Endometrial microvascular endothelial cells (primary cell): ENCODE results near the genes OR5AS1, OR8K1, OR8U3 and OR5M11.

DNA sequence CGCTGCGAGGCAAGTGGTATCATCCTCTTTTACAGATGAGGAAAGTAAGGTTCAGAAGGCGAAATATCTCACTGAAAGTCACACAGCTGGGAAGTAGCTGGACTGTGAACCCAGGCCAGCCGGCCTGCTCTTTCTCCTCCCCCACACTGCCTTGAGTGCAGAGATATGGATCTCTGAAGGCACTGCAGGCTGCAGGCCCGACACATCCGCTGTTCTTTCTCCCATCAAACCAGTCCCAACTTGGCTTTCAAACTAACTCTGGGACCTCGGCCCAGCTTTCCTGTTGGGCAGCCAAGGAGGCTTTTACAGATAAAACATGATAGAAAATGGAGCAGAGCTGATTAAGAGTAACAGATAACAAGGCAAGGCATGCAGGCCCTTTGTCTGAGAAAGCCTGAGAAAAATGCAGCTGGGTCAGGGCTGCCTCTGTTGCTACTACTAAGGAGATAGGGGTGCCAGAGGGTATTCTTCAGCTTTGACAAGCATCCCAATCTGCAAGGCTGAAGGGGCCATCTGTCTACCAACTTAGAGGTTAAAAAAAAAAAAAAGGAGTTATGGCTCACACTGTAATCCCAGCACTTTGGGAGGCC, 63.9 kb upstream of the PTPRJ start:
- RAMPAGE, long total RNA, result no peak

- RAMPAGE, long total RNA, result no peak
These were observed 56.7 kb upstream of the PTPRJ start for GRCh38 chr11:47923515-47924111.

DNA sequence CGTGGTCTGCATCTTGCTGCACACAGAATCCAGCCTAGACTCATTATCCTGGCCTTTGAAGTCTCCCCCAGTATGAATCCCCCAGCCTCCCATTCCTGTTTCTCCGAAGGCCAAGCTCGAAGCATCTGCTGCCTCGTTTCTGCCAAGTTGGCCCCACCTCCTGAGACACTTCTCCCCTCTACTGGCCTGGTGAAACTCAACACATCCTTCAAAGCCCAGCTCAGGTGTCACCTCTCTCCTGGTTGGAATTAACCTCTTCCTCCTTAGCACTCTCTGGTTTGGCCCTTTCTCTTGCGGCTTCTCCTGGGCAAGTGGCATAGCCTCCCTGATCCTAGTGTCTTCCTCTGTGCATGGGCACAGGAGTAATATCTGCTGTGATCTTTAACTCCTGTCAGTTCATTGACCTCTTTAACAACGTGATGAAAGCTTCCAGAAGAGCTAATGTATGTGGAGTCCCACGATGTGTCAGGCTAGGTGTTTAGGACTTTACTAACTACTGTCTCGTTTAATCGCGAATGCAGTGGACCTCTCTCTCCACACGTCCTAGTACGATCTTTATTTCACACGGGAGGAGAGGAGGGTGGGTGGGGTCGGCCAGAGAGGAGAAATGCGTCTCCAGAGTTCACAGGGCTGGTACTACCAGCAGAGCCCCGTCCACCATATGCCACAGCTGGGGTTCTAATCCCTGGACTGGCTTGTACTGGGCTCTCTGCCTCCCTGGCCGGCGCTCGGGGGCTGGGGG, 857 bp upstream of the PTPRJ start:
- RAMPAGE, long total RNA, result no peak

- RAMPAGE, long total RNA, result no peak
These were observed 1.3 kb downstream of the PTPRJ start for GRCh38 chr11:47981573-47982214.

- RAMPAGE, long total RNA, result no peak
These were observed 36.7 kb downstream of the PTPRJ start for GRCh38 chr11:48017082-48017534.

DNA sequence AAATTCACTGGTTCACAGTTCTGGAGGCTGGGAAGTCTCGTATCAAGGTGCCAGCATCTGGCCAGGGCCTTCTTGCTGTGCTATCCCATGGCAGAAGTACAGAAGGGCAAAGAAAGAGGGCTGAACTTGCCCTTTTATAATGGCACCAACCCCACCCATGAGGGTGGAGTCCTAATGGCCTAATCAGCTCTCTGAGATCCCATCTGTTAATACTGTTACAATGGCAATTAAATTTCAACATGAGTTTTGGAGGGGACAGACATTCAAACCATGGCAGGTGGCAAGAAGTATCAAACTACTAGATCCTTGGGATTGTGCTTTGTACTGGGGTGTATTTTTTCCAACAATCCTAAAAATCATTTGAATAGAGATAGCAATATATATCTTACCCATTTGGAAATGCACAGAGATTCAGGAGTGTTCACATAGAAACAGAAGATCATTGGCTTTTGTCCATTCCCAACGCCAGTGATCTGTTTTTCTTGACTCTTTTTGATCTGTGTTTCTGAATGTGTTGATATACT, 91.9 kb downstream of the PTPRJ start:
- RAMPAGE, long total RNA, result no peak

GRCh38 chr11:48077807-48078614, 97.7 kb downstream of the PTPRJ start:
- RAMPAGE, long total RNA, result no peak

- RAMPAGE, long total RNA, result no peak
These were observed 113.8 kb upstream of the OR4B1 start for GRCh38 chr11:48102729-48103352.

DNA sequence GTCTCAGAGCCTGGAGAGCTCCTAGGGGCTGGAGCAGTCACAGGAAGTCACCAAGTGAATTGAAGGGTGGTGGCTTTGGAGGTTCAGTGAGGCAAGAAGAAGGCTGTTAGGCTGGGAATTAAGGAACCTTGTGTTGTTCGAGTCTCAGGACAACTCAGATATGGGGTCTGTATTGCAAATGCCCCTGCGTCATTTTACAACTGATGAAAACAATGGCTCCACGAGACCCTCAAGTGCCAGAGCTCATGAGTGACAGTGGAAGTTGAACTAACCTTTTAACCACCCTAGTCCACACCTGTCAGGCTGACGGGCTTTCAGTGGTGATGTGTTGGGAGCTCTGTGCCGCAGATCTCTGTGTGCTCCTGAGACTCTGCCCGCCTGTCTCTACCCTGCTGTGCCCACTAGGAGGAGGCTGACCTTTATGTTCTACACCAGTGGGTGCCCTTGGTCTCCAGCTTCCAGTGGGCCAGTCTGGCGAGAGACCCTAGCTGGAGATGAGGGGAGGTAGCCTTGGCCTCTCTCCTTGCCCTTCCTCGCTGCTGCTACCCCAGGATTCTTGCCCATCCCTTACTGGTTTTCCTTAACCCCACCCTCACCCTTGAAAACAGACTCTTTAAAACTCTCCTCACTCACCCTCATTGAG, 111.1 kb upstream of the OR4B1 start:
- RAMPAGE, long total RNA, result no peak

DNA sequence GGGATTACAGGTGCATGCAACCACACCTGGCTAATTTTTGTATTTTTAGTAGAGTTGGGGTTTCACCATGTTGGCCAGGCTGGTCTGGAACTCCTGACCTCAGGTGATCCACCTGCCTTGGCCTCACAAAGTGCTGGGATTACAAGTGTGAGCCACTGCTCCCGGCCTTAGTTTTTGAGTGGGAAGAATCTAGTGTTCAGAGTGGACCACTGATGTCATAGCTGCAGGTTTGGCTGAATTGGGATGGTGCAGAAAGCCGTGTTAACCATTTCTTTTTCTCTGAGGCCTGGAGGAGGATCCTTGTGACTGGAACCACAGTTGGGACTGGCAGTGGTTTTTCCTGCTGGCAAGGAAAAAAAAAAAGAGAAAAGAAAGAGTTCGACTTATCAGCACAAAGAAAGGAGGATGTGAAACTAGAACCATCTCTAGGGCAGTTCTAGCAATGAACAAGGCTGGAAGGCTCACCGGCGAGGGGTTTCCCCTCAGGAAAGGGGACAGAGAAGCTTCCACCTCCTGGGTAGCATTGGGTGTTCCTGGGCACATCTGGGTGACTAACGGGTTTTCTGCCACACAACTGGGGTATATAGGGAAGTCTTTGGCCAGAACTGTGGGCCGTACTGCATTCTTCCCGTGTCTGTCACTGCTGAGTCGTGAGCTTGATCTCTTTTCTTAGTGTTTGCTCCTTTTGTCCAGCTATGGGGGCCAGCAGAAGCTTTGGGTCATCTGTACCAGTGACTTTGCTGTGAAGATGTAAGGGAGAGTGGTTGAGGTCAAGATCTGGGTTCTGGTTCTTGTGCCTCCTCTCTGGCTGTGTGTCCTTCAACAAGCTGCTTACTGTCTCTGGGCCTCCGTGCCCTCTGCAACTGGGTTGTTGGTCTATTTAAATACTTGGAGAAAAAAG, 109.5 kb upstream of the OR4B1 start:
- RAMPAGE, long total RNA, result no peak

DNA sequence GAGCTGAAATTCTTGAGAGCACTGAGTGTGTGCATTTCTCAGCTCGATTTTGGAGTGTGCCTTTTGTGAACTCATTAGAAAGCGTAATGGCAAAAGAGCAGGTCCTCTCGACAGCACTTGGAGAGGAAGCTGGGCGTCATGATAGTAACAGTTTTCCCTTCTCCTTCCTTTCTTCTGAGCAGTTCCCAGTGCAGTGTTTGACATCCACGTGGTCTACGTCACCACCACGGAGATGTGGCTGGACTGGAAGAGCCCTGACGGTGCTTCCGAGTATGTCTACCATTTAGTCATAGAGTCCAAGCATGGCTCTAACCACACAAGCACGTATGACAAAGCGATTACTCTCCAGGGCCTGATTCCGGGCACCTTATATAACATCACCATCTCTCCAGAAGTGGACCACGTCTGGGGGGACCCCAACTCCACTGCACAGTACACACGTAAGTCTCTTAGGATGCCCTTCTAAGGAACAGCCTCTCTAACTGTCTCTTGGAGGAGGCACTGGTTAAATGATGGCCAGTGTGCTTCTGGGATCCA, 80.7 kb upstream of the OR4B1 start:
- RAMPAGE, long total RNA, result no peak

- RAMPAGE, long total RNA, result no peak
These were observed 8.0 kb downstream of the OR4S1 start for GRCh38 chr11:48313997-48314527.

DNA sequence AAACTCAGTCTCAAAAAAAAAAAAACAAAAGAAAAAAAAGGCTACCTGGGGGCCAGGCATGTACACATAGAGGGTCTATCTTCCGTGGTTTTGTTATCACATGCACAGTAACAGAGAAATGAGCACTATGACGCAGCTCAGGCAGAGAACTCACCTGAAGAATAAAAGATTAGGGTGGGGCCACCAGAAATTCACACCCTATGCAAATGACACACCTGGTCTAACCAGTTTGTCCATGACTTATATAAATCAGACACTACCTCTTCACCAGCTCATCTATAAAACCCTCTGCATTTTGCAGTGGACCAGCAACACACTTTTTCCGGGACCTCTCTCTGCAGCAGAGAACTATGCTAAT, 30.5 kb downstream of the FOLH1 start:
- RAMPAGE, long total RNA, result no peak

DNA sequence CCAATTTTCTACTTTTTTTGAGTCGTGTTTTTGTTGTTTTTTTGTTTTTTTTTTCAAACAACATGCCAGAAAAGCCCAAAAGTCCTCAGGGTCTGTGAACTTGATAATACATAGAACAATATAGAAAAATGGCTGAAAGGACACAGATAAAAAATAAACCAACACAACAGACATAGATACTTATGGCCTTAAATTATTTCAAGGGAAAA, 208.4 kb upstream of the OR4C12 start:
- RAMPAGE, long total RNA, result no peak

- RAMPAGE, long total RNA, result no peak
These were observed at the start of gene OR5AS1 for GRCh38 chr11:56027380-56027771. Gene OR5AS1, plus strand, starts transcription at chr11:56027654.

DNA sequence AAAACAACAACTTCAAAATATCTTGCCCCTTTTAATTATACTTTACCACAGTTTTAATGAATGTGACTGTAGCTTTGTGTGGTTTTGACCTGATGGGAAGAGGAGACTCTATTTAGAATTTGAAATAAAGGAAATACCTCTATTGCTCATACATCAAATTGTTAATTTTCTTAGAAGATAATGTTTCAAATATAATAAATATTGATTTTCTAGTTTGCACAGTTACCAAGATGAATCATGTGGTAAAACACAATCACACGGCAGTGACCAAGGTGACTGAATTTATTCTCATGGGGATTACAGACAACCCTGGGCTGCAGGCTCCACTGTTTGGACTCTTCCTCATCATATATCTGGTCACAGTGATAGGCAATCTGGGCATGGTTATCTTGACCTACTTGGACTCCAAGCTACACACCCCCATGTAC, at the start of gene OR8K1:
OR8K1 (plus strand) TSS at position 231 of the 428 bp plus-strand sequence.
- RAMPAGE, long total RNA, result no peak

DNA sequence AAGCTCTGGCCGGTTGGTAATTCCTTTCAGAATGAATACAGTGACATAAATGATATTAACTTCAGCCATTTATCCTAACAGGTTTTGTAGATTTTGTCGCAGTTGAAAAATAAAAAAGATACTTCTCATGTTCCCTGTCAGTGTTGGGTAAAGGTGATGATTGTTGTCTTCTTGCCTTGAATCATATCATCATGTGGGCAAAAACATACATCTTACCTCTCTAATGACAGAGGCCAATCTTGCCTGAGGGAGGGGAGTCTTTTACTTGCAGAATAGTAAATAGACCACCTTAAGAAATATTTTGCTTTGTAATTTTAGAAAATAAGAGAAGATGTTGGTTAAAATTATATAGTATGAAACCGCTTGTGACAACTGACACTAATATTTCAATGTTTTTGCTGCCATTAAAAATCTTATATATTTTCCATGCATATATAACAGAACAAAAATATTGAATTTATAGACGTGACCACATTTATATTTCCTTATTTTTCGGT, at the start of gene OR8U3:
OR8U3 (minus strand) TSS at position 69 of the 497 bp plus-strand sequence.
- RAMPAGE, long total RNA, result no peak

- RAMPAGE, long total RNA, result no peak
These were observed at the start of gene OR5M11 for GRCh38 chr11:56543132-56543534. Gene OR5M11, minus strand, starts transcription at chr11:56543257.

- RAMPAGE, long total RNA, result no peak
These were observed 103.7 kb upstream of the OR5AK2 start for GRCh38 chr11:56884822-56885644.

DNA sequence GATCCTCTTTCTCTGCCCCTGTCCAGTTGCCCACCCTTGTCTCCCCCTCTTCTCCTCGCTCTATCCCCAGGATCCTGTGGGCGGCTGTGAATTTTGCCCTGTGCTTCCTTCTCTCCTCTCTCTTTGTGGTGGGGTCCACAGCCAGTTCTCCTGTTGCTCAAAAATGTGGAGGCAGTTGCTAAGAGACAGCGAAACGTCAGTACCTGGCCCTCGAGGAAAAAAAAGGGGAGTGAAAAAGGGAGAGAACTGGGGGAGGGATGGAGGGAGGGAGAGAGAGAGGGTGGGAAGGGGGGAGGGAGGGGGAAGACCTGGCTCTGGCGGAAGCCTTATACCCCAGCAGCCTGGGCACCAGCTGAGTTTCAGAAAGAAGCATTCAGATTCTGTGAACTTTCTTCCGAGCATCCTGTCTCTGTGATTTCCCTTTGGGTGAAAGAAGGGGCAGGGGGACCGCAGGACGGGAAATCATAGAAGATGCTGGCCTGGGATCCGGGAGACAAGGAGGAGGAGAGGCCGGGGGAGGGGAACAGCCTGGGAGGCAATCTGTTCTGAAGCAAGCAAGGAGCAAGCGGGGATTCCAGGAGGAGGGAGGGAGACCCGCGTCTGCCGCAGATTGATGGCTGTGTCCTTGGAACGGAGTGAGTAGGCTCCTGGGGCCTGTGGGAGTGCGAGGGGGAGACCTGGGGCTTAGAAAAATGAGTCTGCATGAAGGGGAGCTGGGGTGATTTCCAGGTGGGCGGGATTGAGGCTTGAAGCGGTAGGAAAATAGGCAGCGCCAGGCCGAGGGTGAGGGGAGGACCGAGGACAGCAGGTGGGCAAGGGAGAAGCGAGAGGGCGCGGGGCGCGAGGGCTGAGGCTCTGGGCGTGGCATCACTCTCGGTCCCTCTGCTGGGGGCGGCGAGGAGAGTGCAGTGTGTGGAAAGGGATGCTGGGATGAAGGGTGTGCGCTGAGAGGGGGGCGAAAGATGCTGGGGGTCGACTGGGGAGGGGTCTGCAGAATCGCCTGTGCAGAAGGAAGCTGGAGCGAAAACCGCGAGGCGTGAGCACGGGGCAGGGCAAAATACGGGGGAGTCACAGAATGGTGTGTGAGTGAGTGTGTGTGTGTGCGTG, 1.8 kb upstream of the LRRC55 start:
- RAMPAGE, long total RNA, result no peak